Melanocyte of skin (primary cell): ENCODE measurements around a stretch of chr6.

- CAGE, long polyA plus RNA, 2 experiments: no peak in any of the 2 experiments
Measured at GRCh38 chr6:13273551-13274421, 54.6 kb downstream of the TBC1D7 start.

DNA sequence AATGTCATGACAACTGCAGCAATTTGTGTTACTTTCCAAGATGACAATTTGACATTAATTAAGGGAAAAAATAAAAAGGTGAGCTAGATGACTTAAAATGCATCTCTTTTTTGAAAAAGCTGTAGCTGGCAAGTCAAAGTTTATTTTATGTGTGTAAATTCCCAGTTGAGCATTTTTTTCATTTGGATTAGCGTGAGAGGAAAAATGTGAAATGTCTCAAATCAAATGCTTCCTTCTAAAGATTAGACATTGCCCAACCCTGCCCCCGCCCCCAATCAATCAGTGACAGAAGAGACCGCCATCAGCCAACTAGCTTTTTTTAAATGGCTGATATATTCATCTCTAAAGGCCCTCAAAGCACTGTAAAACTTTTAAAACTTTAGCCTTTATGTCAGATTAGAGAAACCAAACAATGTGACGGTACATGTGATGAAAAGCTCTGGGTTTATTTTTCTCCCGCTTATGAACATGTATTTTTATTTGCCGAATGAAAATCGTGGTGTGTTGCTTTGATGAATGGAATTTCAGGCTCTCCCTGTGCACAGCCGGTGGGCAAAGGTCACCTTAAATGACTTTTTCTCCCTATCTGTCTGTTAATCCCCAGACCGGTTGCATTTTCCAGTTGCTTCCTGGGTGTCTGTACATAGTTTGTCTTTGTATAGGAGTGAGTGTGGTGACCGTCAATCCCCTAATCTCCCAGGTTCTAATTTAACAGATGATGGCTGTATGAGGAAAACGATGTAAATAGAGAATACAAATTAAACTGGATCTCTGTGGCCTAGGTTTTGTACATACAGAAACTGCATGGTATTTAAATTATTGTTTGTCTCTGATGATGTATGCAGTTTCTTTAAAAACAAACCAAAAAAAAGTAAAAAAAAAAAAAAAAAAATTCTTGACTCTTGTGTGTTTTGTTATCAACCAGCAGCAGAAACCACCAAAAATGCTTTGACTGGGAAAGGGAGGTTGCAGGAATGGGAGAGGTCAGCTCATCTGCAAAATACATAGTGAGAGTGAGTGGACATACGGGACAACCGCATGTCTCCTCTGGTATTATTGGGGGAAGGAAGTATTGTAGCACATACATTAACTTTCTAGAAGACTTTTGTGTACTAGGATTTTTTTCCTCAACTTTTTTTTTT is 38.4 kb downstream of the TBC1D7 start:
- CAGE, long polyA plus RNA, 2 experiments: no peak in any of the 2 experiments

GRCh38 chr6:13308326-13308880 is 19.9 kb downstream of the TBC1D7 start:
- CAGE, long polyA plus RNA, 2 experiments: no peak in any of the 2 experiments

GRCh38 chr6:13413952-13414703 is 73.3 kb downstream of the GFOD1 start:
- CAGE, long polyA plus RNA, 2 experiments: no peak in any of the 2 experiments

DNA sequence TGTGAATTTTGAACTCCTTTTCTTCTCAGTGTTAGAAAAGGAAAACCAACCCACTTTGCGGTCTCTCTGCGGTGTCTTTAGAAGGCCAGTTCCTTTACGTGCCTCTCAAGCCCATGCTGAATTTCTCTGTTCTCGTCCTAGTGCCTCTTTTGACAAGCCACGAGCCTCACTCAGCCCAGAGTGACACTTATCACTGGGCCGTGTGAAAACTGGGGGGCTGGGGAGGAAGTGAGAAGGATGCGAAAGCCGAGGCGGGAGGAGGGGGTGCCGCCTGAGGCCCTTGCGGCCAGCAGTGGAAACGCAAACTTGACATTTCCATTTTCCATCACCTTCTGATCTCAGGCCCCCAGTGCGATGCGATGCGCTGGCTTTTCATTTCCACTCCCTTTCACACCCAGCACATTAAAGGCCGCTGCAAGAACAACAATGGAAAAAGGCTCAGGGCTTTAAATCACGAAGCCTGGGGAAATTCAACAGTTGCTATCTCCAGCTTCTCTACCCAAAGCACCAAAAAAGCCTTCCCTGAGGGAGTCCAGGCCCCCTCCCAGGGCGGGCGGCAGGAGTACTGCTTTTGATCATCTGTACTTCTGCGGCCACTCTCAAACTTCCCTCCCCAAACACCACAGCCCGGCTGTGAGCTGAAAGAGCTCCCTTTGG is 59.1 kb downstream of the GFOD1 start:
- CAGE, long polyA plus RNA, 2 experiments: no peak in any of the 2 experiments

DNA sequence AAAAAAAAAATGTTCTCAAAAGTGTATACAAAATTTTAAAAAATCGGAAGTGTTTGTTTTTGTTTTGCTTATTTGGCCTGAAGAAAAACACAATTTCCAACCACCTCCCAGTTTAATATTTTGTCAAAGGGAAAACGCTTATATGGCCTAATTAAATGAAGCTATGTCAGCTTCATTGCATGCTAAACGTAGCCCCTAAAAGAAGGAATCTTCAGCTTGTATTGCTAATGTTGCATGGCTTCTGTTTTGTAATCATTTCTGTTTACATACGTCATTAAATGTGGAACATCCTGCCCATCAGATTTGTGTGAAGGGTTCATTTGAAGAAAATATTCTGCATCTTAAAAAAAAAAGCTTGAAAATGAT is 12.9 kb upstream of the SIRT5 start:
- CAGE, long polyA plus RNA, 2 experiments: no peak in any of the 2 experiments

DNA sequence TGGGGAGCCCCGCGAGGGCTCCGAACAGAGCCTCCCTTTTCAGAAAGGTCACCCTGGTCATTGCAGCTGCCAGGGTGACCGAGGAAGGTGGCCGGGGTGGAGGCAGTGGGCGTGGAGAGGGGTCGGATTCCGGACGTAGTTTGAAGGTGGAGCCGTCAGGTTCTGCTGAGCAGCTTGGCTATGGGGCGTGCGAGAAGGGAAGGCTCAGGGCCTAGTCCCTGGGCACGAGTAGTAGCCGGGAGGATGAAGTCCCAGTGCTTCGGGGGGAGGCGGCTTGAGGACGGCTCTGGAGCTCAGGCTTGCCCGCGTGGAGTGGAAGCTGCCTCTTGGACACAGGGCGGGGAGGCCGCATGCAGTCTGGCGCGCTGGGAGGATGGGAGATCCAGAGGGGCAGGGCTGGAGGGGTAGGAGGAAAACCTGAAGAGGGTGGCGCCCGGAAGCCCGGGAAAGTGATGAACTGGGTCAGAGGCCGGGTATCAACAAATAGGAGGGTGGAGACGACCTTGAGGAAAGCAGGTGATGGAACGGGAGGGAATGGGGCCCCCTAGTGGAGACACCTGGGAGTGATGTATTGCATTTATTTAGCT is 548 bp downstream of the SIRT5 start:
- CAGE, long polyA plus RNA, 2 experiments: no peak in any of the 2 experiments

DNA sequence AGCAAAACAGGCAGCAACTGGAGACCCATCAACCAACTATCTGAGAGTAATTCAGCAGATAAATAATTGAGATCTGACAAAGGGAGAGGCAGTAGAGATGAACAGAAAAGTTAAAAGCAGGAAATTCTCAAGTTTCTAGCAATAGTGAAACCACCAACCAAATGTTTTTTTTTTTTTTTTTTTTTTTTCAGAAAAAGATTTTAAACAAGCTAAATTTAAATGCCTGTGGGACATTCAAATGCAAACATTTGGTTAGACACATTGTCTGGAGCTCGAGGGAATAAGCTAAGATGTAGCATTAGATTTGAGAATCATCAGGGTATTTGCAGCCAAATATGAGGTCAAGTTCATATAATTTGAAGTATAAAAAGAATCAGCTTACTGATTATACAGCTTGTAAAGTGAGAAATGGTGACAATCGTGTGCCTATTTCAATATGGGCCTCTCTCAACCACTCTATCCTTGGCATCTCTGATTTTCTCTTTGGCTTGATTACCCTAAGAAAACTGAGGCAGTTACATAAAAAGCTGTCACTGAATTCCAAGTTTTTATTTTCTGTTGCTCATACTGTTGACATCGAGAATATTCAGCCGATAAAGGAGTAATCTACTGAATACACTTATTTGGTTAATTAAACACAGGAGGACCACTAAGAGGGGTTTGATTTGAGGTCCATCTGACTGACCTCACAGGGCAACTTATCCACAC is 16.2 kb downstream of the RANBP9 start:
- CAGE, long polyA plus RNA, 2 experiments: no peak in any of the 2 experiments

DNA sequence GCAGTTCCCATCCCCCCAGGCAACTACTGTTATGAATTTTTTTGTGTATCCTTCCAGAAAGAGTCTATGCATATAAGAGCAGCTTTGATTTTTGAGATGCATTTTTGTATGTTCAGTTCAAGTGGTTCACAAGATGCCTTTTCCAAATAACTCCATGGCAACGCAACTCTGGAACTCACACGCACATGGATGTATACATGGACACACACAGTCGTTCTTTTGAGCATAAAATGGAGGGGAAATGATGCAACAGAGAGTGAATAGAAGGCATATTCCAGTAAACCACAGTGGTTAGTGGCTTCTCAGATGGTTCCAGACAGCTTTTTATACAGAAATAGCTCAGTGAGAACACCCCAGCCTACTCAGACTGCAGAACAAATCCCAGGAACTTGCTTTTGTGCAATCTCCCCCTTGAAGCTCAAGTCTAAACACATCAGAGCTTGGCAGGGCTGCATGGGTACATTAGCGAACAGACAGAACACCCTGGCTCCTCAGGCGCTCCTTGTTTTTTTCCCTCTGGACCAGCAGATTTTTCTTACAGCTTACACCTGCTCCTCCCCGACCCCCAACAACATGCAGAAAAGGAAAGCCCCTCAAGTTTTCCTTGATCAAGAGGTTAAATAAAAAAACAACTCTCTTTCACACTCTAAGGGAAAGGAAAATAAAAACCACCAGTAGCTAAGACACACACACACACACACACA is 51.0 kb upstream of the RANBP9 start:
- CAGE, long polyA plus RNA, 2 experiments: no peak in any of the 2 experiments

DNA sequence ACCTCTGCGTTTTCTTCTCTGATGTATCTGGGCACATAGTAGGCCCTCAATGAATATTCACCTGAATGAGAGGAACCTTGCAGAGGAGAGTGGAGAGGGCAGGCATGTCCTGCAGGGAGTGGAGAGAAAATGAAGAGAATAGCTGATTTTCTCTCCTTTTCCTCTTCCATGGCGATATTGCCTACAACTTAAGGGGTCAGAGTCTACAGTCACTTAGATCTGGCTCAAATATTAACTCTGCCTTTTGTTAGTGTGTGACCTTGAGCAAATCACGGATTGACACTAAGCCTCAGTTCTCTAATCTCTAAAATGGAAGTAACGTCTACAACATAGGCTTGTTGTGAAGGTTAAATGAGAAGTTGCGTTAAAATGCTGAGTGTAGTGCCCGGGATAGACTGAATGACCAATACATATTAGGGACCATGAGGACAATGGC is 14.7 kb downstream of the CD83 start:
- CAGE, long polyA plus RNA, 2 experiments: no peak in any of the 2 experiments

- CAGE, long polyA plus RNA, 2 experiments: no peak in any of the 2 experiments
Measured at GRCh38 chr6:14139474-14140261, 22.1 kb downstream of the CD83 start.

- CAGE, long polyA plus RNA, 2 experiments: no peak in any of the 2 experiments
Measured at GRCh38 chr6:14210128-14210709, 92.6 kb downstream of the CD83 start.

DNA sequence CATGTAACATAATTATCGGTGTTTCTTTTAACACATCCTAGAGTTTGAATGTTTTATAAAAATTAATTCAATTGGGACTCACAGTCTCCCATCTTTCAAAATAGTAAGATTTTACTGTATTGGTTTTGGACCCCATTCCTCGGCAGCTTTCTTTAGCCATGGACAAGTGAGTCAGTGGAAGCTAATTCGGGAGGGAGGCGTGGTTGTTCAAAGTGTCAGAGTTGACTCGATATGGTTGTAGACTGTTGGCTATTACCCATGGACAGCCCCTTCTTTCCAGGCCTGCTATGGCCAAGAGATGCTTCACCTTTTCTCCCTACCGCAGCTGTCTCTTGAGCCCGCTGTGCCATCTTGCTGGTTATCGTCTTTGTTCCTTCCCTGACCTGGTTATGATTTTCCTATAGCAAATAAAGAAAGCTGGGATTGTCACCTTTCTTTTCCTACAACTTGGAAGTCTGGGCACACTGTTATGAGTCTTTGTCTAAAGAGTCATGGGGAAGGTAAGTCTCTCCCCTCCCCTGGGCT is 243.0 kb downstream of the CD83 start:
- CAGE, long polyA plus RNA, 2 experiments: no peak in any of the 2 experiments

- CAGE, long polyA plus RNA, 2 experiments: no peak in any of the 2 experiments
Measured at GRCh38 chr6:14402191-14402514, 284.6 kb downstream of the CD83 start.

- CAGE, long polyA plus RNA, 2 experiments: no peak in any of the 2 experiments
Measured at GRCh38 chr6:14441395-14441968, 323.9 kb downstream of the CD83 start.

GRCh38 chr6:14706179-14706921 is 539.5 kb upstream of the JARID2 start:
- CAGE, long polyA plus RNA, 2 experiments: no peak in any of the 2 experiments

GRCh38 chr6:14777486-14778086 is 468.3 kb upstream of the JARID2 start:
- CAGE, long polyA plus RNA, 2 experiments: no peak in any of the 2 experiments

GRCh38 chr6:14803809-14804437 is 441.9 kb upstream of the JARID2 start:
- CAGE, long polyA plus RNA, 2 experiments: no peak in any of the 2 experiments

DNA sequence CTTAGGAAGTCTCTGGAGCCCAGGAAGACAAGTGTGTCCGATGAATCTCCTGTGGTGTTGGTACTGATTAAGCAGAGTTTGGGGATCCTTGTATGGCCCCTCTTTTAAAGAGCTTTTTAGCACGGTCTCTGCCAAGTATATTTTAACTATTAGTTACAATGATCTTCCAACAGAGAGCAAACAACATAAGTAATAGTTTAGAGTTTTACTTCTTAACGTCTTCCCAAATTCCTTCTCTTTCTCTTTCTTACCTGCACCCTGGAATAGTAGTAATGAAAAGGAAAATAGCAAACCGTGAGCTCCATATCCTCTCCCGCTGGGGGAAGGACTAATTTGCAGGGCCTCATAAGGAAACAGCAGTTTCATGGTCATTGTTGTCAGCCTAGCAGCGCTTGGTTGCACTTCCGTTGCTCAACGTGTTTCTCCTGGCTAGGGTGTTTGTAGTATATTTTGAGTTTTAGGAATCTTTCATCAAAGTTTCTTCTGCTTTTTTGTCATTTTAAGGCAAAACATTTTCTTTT is 20.3 kb downstream of the JARID2 start:
- CAGE, long polyA plus RNA, 2 experiments: no peak in any of the 2 experiments

- CAGE, long polyA plus RNA, 2 experiments: no peak in any of the 2 experiments
Measured at GRCh38 chr6:15324102-15324419, 78.2 kb downstream of the JARID2 start.